Epithelial cell of alveolus of lung (primary cell): ENCODE measurements around a stretch of chr19.

- RAMPAGE, long total RNA, result no peak
- RRBS, result no CpG with 5 or more reads among the region's 18 CpGs
These were observed 3.1 kb downstream of the CHMP2A start for GRCh38 chr19:58551470-58552538.

DNA sequence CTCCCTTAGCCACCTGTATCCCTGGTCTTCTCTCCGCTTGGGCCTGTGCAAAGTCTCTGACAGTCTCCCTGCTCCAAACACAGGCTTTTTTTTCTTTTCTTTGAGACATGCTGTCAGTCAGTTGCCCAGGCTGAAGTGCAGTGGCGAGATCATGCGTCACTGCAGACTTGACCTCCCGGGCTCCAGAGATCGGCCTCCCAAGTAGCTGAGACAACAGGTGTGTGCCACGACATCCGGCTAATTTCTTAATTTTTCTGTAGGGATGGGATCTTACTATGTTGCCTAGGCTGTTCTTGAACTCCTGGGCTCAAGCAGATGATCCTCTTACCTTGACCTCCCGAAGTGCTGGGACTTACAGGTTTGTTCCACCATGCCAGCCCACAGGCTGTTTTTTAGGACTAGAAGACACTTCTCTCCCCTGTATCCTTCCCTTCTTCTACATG lies 1.5 kb downstream of the MZF1 start:
- RAMPAGE, long total RNA, result no peak
- RRBS, result 97% methylated on average over 2 of the region's 8 CpGs